Cerebellum (tissue), 5 donors: ENCODE data around the gene SERPINF2.

DNA sequence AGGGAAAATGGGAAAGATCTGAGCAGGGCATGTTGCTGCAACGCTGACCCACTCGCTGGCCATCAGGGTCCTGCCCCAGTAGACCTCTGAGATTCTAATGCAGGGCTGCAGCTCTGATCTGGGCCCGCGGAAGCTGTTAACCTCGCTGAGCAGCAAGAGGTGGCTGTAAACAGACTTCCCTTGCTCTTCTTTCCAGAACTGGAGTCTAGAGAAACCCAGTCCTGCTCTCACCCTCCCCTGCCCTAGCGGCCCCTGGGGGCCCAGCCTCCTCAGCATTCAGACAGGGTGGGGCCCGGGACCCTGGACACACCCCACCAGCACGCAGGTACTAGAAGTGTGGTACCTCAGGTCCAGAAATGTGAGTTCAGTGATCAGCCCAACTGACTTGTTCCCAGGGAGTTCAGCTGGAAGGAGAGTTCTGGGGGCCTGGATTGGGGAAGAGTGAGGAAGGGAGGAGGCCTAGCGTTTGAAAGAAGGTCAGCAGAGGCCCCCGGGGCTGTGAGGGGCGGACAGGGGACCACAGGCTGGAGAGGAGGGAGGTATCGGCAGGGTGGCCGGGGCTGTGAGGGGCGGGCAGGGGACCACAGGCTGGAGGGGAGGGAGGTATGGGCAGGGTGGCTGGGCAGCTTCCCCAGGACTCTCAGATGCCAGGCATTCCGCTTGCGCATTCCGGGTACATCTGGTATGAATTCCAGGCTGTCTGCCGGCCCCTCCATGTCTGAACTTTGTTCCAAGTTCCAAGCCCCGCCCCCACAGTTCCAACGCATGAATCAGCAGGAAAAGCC, 4.0 kb upstream of the TLCD2 start:
- PRO-cap, 3 experiments = peak in 3 of 3 experiments; most common minus-strand start position 727 of the sequence (in 2)
- RAMPAGE, long total RNA = no peak

DNA sequence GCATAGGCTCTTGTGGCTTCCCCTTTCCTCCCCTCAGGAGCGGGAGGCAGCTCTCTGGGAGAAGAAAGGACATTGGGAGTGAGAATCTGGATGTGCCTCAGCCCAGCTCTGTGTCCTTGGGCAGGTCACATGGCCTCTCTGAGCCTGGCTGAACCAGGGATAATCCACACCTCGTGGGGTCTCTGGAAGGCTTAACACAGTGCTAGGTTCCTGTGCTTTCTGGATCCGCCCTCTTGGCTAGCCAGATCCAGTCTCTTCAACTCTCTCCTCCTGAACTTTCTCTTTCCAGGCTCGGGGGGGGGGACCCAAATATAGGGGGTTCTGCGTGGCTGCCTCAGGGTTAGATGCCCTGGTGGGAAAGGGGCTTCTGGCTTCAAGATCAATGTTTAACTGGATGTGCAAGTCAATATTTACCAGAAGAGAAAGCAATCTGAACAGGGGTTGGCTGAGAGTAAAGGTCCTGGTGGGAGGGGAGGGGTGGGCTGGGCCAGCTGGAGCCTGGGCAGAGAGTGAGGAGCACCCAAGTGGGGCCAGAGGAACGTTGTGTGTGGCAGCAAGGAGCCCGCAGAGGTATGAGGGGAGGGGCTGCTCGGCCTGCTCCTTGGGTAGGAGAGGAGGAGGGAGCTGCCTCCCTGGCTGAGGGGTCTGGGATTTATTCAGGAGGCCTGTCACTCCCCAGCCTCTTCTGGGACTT, at the start of gene SERPINF2:
Gene SERPINF2, plus strand, starts transcription at position 533 of the 694 bp plus-strand sequence.
- PRO-cap, 3 experiments = no peak in any of the 3 experiments
- RAMPAGE, long total RNA = no peak

GRCh38 chr17:1775062-1775261, 13.1 kb downstream of the SERPINF1 start:
- PRO-cap, 3 experiments = no peak in any of the 3 experiments
- RAMPAGE, long total RNA = no peak

GRCh38 chr17:1776261-1776915, 14.5 kb downstream of the SERPINF1 start:
- PRO-cap, 3 experiments = no peak in any of the 3 experiments
- RAMPAGE, long total RNA = no peak

GRCh38 chr17:1800244-1800761, 29.4 kb downstream of the SMYD4 start:
- PRO-cap, 3 experiments = no peak in any of the 3 experiments
- RAMPAGE, long total RNA = no peak

- PRO-cap, 3 experiments = no peak in any of the 3 experiments
- RAMPAGE, long total RNA = no peak
Measured at GRCh38 chr17:1852054-1852898, 22.5 kb downstream of the RPA1 start.

DNA sequence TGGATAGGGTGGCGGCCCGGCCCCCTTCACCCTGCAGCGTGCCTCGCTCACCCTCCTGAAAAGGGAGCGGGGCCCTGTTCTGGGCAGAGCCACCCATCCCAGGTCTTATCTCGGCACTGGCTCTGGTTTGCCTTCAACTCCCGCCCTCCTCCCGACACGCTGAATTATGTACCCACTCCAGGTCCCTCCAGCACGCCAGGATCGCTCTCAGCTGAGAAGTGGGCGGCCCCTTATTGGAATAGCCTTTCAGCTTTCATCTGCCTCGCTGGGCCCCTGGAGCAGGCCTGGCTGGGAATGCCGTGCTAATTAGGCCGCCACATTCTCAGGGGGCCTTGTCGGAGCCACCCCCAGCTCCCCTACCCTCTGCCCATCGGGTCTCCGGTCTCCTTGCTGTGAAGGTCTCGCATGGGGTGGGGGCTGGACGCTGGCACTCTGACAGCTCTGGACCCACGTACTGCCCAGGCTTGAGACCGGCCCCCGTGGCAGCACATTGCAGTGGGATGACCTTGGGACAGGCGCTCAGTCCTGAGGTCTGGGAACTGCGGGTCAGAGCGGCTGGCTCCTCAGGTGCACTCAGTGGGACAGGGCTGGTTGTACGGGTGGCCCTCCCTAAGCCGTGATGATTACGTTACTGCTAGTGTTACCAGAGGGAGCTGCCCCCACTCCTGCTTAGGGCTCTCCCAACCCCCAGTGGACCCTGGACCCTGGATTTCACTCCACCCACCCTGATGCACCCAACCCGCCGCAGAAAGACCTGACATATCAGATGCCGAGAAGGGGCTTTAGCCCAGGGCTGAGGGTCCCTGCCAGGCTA, 77.6 kb downstream of the RTN4RL1 start:
- PRO-cap, 3 experiments = no peak in any of the 3 experiments
- RAMPAGE, long total RNA = no peak

GRCh38 chr17:1958252-1958830, 66.8 kb downstream of the RTN4RL1 start:
- PRO-cap, 3 experiments = no peak in any of the 3 experiments
- RAMPAGE, long total RNA = no peak

- PRO-cap, 3 experiments = no peak in any of the 3 experiments
- RAMPAGE, long total RNA = no peak
Measured at GRCh38 chr17:1996675-1996993, 28.5 kb downstream of the RTN4RL1 start.

DNA sequence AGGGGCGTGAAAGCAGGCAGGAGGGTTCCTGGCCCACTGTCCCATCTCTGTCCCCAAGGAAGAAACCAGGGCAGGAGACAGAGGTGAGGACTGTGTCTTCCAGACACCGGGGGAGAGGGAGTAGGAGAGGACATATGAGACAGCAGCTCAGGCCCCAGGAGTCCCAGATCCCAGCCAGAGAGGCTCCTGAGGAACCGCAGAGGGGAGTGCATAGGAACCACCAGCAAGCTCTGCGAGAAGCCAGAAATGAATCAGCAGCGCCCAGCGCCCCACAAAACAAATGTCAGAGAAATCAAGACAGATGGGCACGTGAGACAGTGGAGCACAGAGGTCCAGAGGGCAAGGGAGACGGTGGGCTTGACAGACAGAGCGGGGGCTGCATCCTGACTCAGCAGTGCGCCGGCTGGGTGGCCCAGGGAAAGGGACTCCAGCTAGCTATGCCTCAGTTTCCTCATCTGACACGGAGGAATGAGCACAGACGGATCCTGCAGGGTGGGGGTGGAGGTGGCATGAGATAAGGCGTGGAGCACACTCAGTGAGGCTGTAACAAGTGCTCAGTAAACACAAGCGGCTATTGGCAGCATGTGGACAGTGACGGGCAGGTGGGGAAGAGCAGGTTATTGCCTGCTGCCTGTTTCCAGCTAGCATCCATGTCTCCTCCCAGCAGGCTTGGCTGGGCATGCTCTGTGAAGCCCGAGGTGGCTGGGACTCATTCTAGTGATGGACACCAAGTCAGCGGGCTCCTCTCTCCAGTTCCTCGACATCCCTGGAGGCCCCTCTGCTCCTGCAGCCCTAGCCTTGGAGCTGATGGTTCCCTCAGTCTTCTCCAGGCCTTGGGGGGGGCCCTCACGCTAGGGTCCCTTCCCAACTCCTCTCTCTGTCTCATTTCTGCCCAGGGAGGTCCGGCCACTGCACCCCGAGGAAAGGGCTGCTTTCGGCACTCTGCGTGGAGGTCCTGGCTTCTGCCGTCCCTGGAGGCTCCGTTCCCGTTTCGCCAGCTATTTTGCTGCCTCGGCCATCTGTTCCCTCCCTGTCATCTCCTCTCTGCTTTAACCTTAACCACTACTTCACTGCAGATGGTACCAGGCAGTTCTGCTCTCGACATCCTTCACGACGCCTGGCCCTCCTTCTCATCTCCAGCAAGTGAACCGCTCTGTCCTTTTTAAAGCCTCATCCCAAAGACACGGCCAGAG, 6.4 kb downstream of the RTN4RL1 start:
- PRO-cap, 3 experiments = peak in 1 of 3 experiments; most common plus-strand start position 712 of the sequence (in 1); most common minus-strand start position 660 of the sequence (in 1)
- RAMPAGE, long total RNA = no peak

GRCh38 chr17:2053425-2054361, 1.2 kb upstream of the HIC1 start:
- PRO-cap, 3 experiments = peak in 1 of 3 experiments; most common plus-strand start chr17:2054138 (in 1); most common minus-strand start chr17:2053908 (in 1)
- RAMPAGE, long total RNA = no peak

GRCh38 chr17:2064293-2065748, 9.9 kb downstream of the HIC1 start:
- PRO-cap, 3 experiments = no peak in any of the 3 experiments
- RAMPAGE, long total RNA = no peak

DNA sequence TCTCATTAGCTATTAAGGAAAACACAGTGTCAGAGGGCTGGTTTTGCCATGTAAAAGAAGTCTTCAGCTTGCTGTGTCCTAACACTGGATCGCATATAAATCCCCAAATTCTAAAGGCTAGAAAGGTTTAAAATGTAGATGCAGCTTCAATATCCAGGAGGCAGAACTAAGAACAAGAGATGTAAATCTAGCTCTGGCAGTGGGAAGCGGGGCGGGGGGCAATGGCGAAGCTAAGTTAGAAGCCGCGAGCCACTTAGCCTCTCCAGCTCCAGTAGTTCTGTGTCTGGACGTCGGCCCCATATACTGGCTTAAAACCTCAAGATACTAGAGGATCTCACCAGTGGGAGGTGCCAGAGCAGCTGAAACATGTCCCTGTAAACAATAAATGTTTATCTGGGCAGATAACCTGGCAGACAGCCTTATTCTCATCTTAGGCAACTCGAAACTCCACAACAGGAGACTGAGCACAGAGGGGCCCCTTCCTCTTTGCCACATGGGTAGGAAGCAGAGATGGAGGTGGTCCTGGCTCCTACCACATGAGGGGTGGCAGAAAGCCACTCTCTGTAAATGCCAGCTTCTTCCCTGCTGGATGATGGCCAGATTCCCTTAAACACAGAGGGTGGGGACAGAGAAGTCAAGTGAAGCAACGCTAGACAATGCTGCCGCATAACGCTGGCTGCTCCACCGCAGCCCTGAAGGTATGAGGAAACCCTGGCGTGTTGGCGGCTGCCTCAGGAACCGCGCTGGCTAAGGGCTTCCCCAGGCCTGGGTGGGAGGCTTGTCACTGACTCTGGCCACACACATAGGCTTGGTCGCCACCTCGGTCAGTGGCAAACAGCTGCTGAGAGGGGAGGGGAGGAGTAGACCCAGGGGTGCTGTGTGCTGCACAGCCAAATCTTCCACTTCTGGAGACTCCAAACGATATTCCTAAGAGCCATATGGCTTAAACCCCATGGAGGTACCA, 67.8 kb downstream of the HIC1 start:
- PRO-cap, 3 experiments = no peak in any of the 3 experiments
- RAMPAGE, long total RNA = no peak

DNA sequence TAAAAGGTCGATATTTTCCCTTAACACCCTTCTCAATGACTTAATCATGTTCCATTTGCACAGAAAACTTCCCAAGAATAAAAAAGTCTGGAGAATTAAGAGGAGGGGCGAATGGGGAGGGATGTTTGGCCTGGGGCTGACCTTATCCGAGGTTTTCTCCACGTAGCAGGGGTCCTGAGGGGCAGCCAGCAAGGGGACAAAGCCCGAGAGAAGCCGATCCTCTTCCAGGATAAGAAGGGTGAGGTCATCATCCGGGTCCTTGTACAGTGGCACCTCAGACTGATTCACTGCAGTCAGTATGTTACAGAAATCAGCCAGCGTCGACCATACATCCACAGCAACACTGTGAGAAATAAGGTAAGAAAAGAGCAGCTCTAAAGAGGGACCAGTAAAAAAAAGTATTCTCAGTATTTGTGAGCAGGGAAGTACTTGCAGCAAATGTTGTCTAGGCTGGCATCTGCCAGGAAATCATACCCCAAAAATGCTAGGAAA, 117.7 kb downstream of the HIC1 start:
- PRO-cap, 3 experiments = no peak in any of the 3 experiments
- RAMPAGE, long total RNA = no peak

GRCh38 chr17:2173943-2174586, 119.2 kb downstream of the HIC1 start:
- PRO-cap, 3 experiments = no peak in any of the 3 experiments
- RAMPAGE, long total RNA = no peak

DNA sequence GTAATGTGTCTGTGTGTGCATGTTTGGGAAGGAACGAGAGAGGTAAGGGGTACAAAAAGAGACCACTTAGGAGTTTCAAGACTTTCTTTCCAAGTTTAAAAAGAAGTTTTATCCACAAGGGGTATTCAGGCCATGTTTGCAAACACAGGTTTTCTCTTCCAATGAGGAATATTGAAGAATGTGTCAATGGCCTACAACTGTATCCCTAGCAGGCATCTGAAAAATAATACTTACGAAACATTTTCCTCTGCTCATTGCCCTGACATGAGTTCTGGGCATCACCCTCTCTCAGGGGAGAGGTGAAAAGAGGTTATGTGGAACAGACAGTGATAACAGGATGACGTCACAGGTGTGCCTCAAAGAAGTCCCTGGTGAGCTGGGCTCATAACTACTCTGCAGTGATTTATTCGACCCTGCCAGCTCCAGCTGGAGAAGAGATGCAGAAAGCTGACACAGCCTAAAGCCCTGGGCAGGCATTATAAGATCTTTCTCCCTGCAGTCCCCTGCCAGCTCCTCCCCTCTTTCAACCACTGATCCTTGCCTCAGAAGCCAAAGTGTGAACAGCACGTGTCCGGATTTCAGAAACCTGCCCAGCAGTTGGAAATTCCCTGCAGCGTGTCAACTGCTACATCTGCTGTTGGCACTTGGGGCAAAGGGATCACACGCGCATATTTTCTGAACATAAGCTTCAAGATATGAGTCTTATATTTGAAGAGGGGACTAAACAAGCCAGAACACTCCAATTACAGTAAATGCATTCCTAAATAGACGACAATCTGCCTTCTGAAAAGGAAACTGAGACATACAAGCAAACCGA, 80.7 kb downstream of the SMG6 start:
- PRO-cap, 3 experiments = no peak in any of the 3 experiments
- RAMPAGE, long total RNA = no peak

- PRO-cap, 3 experiments = no peak in any of the 3 experiments
- RAMPAGE, long total RNA = no peak
Measured at GRCh38 chr17:2335797-2336240, 438 bp downstream of the TSR1 start.

DNA sequence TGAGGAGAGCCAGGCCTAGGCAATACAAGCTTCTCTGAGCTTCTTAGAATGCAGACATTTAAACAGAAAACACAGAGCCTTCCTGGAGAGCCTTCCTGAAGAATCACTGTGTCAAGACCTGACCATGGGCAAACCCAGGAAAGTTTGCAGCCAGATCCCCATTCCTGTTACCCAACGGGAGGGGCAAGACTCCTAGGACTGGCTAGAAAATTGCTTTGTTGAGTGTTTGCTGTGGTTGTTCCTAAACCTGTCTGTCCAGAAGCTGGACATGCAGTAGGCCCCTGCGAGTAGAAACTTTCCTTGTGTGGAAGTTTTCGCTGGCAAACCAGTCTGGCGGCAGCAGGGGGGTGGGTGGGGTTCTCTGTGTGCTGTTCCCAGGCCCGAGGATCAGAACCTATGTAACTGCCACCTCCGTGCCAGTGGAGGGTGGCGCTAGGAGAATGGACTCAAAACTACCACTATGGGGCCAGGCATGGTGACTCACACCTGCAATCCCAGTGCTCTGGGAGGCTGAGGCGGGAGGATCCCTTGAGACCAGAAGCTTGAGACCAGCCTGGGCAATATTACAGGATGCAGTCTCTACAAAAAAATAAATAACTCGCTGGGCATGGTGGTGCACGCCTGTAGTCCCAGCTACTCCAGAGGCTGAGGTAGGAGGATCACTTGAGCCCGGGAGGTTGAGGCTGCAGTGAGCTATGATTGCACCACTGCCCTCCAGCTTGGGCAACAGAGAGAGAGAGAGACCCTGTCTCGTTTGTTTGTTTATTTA, 9.2 kb downstream of the SGSM2 start:
- PRO-cap, 3 experiments = no peak in any of the 3 experiments
- RAMPAGE, long total RNA = no peak

DNA sequence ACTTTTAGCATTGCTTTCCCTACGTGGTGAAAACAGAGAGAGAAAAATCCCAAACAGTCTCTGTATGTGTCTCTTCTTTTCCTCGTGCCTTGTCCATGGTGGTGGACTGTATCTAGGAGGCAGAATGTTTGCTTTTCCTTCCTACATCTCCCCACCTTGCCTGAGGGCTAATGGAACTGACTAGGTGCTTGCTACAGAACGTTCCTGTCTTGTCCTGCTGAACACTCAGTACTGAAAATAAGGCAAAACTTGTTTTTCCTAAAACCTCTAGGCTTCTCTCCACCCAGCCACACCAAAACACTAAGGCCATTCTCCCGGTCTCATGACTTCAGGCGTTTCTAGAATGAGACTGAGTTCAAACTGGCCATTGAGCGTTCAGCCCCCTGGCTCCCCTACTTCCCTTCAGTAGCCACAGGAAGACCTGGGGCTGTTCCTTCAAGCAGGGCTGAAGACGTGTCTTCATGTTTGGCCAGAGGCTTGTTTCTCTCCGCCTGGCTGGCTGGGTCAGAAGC, 26.0 kb downstream of the MNT start:
- PRO-cap, 3 experiments = no peak in any of the 3 experiments
- RAMPAGE, long total RNA = no peak

DNA sequence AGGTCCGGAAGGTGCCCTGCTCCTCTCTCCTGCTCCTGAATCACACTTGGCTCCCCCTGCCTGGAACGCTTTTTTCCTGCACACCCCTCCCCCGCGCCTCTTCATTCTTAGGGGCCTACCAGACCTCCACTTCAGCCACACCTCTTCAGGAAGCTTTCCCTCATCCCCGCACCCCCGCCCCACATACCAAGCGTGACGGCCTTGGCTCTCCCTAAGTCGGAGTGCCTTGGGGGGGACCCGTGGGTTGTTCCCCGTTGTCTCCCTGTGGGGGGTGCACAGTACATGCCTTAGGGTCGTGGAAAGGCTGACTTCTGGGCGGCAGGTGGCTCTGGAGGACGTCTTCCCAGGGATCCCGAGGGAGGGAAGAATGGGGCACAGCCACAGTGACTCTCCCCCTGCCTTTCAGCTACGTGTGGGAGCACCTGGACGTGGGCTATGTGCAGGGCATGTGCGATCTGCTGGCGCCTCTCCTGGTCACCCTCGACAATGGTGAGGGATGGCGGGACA, 24.5 kb downstream of the MNT start:
- PRO-cap, 3 experiments = no peak in any of the 3 experiments
- RAMPAGE, long total RNA = no peak